Measurements from ENCODE around the genes INSIG1, RBM33, RNF32 and LMBR1.

- RRBS: 1% methylated on average over 66 of the region's 112 CpGs
Observed at GRCh38 chr7:155297346-155298106, at the start of gene INSIG1. TSS of gene INSIG1 (plus strand) at chr7:155297878.

- RRBS: no CpG with 5 or more reads among the region's 4 CpGs
Observed at GRCh38 chr7:155307909-155308235, 10.2 kb downstream of the INSIG1 start.

GRCh38 chr7:155358372-155358829 is 60.7 kb downstream of the INSIG1 start:
- RRBS: no CpG with 5 or more reads among the region's 22 CpGs

DNA sequence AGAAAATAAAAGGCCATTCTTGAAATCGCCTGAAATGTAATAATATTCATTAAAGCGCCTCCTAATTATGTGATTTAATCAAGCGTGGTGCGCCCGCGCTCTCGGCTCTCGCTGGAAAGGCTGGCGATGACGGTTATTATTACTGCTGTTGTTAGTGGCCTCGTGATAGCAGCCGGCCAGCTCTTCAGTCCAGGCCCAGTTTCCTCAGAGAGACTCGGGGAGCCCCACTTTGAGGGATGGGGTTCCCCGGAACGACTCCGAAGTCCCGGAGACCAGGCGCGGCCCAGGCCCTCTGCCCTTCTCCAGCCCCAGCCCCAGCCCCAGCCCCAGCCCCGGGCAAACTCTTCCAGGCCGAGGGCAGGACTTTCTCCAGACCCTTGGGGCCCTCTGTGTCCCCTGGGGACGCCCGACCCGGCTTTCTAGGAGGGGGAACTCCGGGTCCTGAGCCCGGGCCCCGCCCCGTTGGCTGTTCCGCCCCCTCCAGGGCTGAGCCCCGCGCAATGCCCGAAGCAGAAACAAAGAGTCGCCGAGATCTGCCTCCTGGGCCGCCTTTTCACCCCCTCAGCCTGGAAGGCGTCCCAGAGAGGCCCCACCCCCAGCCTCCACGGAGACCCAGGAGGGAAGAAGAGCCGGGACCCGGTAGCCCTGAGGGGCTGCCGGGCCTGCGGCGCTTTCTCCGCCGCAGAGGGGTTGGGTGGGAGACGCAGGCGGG is 9.8 kb downstream of the EN2 start:
- RRBS: 6% methylated on average over 3 of the region's 46 CpGs

- RRBS: 21% methylated on average over 8 of the region's 21 CpGs
Observed at GRCh38 chr7:155490280-155490725, 32.4 kb downstream of the EN2 start.

GRCh38 chr7:155638965-155639506 is 5.4 kb upstream of the RBM33 start:
- RRBS: no CpG with 5 or more reads among the region's 5 CpGs

DNA sequence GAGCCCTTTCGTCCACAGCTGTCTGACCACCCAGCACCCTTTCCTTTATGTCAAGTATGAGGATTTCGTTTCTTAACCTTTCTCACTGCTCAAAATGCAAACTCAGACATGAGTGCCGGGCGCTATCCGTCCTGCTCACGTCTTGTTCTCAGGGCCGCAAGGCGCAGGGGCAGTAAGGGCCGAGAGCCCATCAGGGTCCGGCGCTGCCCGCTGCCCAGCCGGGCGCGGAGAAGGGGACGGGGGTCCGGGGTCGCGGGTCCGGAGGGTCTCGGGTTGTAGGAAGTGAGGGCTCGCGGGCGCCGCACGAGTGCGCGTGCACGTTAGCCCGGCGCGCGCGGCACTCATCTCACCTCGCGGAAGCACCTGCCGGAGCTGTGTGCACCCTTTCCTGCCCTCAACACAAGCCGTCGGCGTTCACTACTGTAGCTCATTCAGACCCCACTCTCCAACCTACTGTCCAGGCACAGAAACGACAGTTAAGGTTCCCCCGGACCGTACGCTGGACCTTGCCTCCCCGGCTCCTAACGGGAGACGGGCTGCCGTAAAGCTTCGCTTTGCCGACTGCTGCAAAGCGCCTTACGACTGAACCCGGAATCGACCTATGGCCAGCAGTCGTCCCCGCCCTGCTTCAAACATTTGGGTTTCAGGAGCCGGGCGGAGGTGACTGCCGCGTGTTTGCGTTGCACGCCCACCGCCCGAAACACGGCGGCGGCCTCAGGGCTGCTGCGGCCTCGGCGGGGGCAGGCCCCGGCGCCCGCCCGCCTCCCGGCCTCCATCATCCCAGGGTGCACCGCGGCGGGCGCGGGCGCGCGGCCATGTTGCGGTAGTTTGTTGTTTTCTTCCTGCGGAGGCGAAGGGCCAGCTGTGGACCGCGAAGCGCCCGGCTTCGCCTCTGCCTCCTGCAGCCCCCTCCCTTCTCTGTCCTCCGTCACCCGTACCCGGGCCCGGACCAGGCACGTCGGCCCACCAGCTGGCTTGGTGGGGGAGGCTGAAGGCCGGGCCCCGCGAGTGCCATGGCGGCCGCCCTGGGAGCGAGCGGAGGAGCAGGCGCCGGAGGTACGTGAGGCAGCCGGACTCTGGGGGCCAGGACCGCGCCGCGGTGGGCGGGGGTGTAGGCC is at the start of gene RBM33:
TSS of gene RBM33 (plus strand) at position 798 of the 1,118 bp plus-strand sequence.
- RRBS: 1% methylated on average over 73 of the region's 113 CpGs

GRCh38 chr7:156567222-156567661 is 73.3 kb upstream of the RNF32 start:
- RRBS: no CpG with 5 or more reads among the region's 5 CpGs

GRCh38 chr7:156616970-156617320 is 23.6 kb upstream of the RNF32 start:
- RRBS: 22% methylated on average over 13 of the region's 23 CpGs

GRCh38 chr7:156639529-156640353 is 833 bp upstream of the RNF32 start:
- RRBS: 7% methylated on average over 3 of the region's 61 CpGs

- RRBS: no CpG with 5 or more reads among the region's 67 CpGs
Observed at GRCh38 chr7:156640638-156641538, at the start of gene RNF32. TSS of gene RNF32 (plus strand) at chr7:156640774.

GRCh38 chr7:156756278-156756850 is 115.8 kb downstream of the RNF32 start:
- RRBS: no CpG with 5 or more reads among the region's 5 CpGs

DNA sequence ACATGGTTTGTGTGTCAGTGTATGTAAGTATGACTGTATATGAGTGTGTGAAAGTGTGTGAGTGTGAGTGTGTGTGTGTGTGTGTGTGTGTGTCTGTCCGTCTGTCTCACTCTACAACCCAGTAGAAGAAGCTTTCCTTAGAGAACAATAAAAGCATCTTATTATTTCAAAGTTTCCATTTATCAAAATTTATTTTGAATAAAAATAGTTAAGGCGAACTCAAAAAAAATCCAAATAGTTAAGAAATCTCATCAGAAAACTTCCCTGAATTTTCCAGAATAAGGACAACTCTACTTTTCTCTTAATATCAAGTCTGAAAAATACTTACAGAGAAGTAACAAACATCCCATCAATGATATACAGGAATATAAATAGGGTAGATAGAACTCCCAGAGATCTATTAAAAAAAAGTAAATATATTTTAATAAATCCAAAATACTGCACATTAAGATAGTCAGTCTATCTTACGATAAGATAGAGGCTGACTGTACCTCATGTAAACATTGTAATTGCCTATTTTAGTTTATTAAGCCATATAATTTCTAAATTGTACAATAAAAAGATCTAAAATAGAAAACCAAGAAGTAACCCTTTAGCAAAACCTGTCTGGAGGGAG is 122.3 kb downstream of the RNF32 start:
- RRBS: no CpG with 5 or more reads among the region's 3 CpGs

DNA sequence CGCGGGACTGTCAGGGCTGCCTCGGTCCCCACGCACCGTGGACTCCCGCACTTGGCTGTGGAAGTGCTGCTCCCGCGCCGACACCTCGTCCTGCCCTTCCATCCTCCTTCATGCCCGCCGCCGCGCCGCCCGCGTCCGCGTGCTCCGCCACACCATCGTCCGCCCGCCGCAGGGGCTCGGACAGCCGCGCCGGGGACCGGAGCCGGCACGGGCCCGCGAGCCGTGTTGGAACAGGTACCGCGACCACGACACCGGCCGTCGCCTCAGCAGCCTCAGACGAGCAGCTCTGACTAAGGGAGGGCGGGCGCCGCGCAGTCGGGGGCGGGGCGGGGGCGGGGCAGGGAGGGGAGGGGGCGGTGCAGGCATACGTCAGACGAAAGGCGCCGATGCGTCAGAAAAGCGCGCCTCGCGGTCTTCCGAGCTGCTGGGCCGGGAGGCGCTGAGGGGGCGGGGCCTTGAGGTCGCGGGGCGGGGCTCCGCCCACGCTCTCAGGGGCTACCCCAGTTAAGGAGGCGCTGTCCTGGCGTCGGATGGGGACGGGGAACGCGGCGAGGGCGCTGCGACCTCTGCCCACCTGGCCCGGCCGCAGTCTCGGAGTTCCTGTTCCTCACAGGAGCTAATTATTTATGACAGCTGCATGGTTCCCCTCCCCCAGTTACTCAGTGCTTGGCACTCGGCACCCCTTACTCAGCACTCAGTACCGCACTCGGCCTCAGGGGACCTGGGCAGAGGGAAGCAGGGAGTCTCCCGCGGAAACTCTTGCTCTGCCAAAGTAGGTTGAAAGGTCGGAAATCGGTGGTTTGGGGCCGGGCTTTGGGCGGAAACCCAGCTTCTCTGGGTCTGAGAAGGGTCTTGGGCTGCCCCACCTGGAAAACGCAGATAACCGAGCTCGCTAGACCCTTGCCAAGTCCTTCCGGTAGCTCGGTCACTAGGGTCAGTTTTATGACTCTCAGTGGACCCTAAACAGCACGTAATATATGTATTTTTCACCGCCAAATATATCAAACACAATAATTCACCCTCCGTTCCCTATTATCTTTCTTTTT is at the start of gene LMBR1:
TSS of gene LMBR1 (minus strand) at position 292 of the 1,046 bp plus-strand sequence.
- RRBS: 2% methylated on average over 14 of the region's 97 CpGs

DNA sequence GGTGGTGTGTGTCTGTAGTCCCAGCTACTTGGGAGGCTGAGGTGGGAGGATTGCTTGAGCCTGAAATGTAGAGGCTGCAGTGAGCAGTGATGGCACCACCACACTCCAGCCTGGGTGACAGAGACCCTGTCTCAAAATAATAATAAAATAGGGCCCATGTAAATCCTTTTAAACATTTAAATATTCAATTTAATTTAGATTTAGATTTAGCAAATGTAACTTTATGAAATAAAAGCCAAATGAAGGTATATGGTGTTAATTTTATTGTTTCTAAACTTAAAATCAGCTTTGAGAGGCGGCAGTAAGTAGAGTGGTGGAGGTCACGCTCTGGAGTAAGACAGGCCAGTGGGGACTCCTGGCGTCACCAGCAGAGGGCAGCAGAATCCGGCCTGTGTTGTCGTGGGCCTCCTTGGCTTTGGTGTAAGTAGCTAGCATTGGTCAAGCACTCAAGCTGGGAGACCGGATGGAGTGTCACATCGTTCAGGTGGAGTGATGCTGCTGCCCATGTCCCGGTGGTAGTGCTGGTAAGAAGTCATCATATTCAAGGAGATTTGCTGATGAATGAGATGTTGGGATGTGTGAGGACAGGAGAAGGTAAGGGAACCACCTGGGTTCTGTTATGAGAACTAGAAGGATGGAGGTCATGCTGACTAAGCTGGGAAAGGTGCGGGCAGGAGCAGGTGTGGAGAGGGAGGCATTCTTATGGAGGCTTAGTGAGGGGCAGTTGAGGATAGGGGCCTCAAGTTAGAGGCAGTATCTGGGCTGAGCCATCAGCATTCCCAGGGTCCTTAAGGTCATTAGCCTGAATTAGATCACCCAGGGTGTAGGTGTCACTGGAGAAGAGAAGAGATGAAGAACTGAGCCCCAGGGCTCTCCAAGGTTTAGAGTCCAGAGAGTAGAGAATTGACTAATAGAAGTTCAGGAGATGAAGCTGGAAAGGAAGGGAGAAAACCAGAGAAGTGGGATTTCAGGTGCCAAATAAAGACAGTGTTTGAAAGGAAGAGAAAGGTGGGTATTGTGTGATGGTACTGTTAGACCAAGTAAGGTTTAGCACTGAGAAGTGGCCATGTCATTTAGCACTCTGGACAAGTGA is 98.5 kb upstream of the DNAJB6 start:
- RRBS: 94% methylated on average over 4 of the region's 9 CpGs

DNA sequence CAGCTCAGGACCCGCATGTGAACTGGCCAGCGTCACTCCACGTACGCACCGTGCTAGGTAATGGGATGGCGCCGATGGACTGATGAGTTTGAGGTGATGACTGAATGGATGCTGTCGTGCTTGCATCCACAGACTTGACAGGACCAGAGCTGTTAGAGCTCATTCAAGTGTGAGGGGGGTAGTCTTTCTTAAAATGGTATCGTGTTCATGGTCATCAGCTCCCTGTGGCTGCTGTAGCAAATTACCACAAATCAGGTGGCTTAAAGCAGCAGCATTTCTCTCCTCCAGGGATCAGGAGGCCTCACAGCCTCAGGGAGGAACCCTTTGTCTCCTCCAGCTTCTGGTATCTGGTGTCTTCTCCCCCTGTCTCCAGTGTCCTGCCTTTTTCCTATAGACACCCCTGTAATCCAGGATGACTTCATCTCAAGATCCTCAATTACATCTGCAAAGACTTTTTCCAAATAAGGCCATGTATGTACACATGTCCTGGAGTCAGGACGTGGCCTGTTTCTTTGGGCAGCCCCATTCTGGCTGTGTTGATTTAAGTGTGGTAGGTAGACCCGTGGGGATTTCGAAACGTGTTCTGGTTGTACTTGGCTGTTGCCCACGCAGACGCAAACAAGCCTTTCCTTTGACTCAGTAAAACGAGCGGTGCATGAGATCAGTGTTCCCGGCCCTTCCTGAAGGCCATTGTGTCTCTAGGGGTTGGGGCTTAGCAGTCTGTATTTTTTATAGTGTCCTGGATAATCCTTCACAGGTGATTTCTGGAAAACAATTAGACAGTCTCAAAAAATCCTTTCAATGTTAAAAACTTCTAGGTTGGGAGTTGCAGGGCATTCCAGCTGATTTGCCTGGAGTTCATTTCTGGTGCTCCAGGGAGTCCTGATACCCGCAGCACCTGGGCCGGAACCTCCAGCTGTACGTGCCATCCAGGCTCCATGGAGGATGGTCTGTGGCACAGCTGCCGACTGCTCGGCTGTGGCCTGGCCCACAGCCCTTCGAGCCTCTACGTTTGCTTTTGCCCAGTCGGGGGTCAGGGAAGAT is 64.9 kb upstream of the DNAJB6 start:
- RRBS: no CpG with 5 or more reads among the region's 26 CpGs

DNA sequence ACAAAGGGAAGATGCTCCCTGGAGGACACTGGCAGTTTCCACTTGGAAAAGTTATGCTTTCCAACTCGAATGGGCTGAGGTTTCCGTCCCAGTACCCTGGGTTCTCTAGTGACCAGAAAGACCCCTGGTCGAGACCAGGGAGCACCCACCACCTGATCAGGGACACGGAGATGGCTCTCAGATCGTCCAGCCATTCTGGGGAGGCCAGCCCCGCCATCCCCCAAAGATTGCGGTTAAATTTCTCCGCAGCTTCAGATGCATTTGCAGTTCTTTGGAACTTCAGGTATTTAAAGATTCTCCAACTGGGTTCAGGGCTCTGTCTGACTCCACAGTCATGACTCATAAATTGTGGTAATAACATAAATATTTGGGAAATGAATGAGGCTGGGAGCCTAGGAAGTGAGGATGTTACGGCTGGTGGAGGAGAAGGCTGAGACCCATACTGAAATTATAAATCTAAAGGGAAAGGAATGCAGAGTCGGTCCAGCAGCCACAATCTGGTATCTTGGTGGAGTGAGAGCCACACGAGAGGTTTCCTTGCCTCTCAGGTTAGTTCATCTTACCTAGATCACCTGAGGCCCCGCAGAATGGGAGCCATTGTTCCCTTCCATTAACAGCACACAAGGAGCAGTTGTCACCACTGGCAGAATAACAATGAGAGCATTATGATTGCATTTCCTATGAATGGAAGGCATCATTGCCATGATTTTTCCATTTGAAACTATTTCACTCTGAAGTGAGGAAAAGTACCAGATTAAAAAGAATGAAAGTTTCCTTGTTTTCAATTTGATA is 26.7 kb upstream of the DNAJB6 start:
- RRBS: no CpG with 5 or more reads among the region's 12 CpGs

- RRBS: no CpG with 5 or more reads among the region's 11 CpGs
Observed at GRCh38 chr7:157318381-157318882, 18.4 kb upstream of the DNAJB6 start.

DNA sequence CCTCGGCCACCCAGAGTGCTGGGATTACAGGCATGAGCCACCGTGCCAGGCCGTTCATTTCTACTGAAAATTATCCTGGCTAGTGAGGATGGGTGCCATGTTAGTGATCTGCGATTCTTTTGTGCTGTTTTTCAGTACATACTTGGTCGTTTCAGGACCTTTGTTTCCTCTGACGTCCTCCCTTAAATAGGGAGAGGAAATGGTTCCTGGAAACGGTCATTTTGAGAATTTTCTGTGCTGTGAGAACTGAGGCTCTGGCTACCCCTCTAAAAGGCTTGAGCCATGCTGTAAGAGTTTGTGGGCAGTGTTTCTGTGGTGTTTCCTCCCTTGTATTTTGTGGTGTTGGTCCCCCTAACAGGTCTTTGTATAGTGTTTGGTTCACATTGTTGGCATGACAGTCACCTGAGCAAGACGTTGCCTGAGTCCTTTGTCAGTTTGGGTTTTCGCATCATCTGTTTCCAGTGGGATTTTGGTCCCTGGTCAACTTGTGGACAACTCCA is 37.8 kb downstream of the DNAJB6 start:
- RRBS: no CpG with 5 or more reads among the region's 9 CpGs

DNA sequence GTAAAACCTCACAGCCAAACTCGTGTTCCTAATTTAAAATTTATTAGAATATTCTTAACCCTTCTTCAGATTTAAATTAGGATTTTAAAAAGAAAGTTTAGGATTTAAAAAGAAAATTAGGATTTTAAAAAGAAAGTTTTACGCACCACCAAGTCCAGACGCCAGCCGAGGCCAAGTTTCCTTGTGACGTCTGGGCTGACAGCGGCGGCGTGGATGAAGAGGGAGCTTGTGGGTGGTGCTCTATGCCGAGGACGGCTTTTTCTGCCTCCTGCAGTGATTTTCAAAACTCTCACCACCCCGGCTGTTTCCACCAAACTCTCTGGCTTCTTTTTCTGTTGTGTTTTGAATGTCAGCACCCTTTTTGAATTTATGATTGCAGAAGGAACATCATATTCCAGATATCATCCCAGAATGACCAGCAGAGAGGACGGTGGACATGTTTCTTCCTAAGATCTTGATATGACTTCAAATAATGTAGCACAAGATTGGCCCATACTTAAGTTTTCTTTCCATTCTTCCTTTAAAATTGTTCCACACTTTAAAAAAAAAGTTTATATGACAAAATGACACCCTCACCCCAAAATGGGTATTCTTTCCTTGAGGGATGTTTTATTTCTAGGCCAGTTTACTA is 253.0 kb downstream of the DNAJB6 start:
- RRBS: no CpG with 5 or more reads among the region's 12 CpGs

Measured in epithelial cell of prostate (primary cell).